Pulmonary artery (tissue), 1 donor: ENCODE measurements around a stretch of chr13.

GRCh38 chr13:114313239-114313456 is 1.2 kb upstream of the CHAMP1 start:
- PRO-cap = no peak